GM19239 (cell line): ENCODE data around the gene SOX1.

DNA sequence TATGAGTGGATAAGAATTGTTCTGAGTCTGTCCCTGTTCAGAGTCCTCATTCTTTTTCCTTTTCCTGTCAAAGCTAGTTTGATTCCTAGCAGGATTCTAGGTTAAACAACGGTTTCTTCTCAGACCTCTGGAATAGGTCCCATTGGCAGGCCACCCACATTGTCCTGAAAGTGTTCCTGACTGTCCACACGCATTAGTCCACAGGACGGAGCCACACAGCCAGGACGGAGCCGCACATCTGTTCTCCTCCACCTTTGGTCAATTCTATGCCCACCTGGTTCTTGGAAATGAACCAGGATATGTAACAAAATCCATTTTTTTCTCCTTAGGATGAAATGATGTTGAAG, 46.1 kb downstream of the ANKRD10 start:
- RRBS: no CpG with 5 or more reads among the region's 5 CpGs

DNA sequence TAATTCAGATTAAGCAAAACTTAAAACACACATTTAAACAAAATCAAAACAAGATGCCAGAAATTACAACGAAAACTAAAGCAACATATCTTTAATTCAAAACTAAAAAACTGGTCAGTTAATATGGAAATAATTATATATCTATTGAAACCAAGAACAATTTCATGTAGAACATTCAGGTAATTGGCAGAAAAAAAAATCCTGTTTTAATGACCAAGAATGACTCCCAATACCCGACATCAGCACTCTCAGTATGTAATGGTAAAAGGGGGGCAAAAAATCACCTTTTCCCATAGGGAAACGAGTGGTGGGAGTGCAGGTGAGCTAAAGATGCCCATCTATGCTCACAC, 24.8 kb downstream of the ANKRD10 start:
- RRBS: no CpG with 5 or more reads among the region's 3 CpGs

- RRBS: 96% methylated on average over 2 of the region's 7 CpGs
Measured at GRCh38 chr13:110907918-110908396, 6.9 kb downstream of the ANKRD10 start.

DNA sequence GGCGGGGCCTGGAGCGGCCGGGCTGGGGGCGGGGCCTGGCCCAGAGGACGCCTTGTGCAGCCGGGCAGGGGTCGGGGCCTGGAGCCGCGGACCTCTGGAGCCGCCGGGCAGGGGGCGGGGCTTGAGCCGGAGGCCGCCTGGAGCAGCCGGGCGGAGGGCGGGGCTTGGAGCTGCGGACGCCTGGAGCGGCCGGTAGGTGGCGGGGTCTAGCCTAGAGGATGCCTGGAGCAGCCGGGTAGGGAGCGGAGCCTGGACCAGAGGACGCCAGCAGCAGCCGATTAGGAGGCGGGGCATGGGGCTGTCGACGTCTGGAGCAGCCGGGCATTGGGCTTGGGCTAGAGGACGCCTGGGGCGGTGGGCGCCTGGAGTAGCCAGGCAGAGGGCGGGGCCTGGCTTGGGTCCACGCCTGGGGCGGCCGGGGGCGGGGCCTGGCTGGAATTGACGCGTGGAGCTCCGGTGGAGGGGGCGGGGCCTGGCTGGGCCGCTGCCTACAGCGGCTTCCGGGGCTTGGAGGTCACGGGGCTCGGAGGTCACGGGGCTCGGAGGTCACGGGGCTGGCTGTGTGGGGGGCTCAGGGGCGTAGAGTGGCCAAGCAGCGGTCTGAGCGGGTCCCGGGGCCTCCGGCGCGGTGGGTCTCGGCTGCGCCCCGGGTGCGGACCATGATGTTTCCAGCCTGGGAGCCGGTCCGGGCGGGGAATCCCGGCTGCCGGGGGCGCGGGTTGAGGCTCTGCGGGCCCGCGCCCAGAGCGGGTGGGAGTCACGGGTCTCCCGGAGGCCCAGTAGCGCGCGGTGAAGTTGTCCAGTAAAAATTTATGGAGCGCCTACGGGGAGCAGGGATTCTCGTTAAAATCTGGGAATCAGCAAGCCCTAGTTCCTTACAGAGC, 456 bp upstream of the ANKRD10 start:
- RRBS: 2% methylated on average over 53 of the region's 80 CpGs

DNA sequence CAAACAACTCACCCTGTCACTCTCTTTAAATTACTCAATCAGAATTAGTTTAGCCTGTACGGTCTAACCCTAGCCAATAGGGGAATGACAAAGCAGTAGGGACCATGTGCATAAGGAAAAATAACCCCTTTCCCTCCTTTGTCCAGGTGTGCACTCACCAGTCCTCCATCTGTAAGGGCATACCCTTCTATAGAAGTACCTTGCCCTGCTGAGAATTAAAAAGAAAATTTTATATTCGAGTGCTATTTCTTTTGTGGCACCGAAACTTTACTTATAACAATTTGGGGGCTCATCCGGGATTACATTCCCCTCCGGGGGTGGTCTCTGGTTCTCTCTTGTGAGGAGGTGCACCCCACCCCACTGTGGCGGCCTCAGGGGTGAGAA, 50.7 kb upstream of the ANKRD10 start:
- RRBS: no CpG with 5 or more reads among the region's 6 CpGs

- RRBS: no CpG with 5 or more reads among the region's 17 CpGs
Measured at GRCh38 chr13:111083169-111083747, 31.9 kb upstream of the ARHGEF7 start.

GRCh38 chr13:111114896-111115040, 342 bp upstream of the ARHGEF7 start:
- RRBS: 4% methylated on average over 5 of the region's 10 CpGs

DNA sequence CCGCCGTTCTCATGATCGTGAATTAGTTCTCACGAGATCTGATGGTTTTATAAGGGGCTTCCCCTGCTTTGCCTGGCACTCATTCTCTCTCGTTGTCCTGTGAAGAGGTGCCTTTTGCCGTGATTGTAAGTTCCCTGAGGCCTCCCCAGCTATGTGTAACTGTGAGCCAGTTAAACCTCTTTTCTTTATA, 68.9 kb downstream of the ARHGEF7 start:
- RRBS: no CpG with 5 or more reads among the region's 6 CpGs

GRCh38 chr13:111187683-111188661, 72.9 kb downstream of the ARHGEF7 start:
- RRBS: no CpG with 5 or more reads among the region's 19 CpGs

DNA sequence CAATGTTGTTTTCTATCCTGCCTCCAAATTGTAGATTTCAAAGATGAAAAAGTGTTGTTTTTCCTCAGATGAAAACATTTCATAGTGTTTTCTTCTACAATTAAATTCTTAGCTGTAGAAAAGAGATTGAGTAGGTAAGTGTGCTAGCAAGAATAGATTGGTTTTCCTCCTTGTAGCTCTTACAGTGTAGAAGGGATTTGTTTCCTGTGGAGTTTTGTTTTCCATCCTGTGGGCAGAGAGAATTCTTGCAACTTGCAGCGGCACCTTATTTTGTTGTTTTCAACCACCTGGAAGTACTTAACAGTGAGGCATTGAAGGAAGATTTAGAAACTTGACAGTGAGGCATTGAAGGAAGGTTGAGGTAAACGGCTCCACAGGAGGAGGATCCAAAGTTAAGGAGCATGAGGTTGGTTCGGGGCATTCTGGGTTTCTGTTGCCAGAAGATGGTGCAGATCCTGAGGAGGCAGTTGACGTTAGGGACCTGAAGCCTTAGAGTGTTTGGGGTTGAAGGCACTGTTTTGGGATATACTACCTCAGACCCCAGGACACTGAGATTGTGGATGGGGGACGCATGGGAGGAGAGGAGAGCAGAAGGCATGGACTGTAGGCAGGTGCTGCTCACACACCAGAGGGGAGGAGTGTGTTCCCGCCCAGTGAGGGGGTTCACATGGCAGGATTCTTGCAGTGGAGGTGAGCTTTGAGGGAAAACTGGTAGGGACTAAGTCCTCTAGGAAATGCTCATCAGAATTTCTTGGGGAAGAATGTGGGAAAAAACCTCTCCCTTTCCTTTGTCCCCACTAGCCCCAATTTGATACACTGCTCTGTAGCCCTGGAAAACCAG, 89.1 kb upstream of the TEX29 start:
- RRBS: no CpG with 5 or more reads among the region's 6 CpGs

DNA sequence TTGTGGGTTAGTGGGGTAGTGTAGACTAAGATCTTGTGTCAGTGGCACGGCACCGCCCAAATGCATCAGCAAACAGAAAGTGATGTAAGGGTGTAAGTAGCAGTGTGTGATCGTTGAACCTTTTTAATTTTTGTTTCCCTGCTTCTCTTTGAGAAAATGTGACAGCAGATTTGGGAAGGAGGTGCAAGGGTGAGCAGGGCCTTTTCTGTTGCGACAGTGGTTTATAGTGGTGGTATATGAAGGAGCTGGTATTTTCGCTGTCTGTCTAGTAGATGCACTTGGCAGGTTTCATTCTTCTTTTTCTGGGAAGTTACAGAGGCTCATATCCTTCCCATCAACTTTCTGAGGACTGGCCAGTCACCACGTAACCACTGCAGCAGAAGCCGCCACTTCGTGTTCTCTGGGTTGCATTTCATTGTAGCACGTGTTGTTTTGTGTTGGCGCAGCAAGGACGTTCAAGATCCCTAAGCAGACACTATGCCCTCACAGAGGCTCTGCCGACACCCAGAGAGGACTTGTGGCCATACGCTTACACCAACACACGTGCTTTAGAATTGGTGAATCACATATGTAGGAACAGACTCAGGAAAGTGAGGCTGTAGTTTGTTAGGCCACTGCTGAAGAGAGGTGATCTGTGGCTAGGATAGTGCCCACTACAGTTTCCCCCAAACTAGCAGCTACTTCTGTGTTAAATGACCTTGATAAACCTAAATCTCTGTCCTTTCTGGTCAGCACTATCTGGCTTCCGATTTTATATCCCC, 42.2 kb upstream of the TEX29 start:
- RRBS: no CpG with 5 or more reads among the region's 15 CpGs

GRCh38 chr13:111281631-111282239, 38.7 kb upstream of the TEX29 start:
- RRBS: no CpG with 5 or more reads among the region's 9 CpGs

- RRBS: no CpG with 5 or more reads among the region's 28 CpGs
Measured at GRCh38 chr13:111282943-111283433, 37.5 kb upstream of the TEX29 start.

GRCh38 chr13:112066113-112067341, at the start of gene SOX1:
TSS of gene SOX1 (plus strand) at chr13:112067149.
- RRBS: 20% methylated on average over 26 of the region's 127 CpGs

DNA sequence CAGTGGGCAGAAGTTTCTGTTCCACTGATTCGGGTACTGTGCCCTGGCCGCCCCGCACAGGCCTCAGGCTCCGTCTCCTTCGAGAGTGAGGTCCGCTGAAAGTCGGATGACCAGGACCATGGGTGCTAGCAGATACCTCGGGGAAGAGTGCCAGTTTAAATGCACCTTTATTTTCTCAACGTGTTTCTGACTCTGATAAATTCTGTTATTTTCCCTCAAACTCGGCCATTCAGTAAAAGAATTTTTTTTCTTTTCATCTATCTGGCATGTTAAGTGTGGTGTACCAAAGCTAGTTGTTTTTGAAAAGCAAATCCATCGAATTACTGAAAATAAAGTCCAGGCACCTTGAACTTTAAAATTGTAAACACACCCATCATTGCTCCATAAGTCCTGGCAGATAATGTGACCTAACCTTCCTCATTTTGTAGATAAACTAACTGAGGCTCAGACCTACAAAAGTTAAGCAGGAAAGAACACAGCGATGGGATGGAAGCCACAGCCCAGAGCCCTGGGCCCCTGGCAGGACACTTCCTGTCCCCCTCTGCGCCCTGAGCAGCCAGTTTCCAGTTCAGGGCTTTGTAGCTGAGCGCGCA, 126.8 kb downstream of the SOX1 start:
- RRBS: no CpG with 5 or more reads among the region's 15 CpGs

DNA sequence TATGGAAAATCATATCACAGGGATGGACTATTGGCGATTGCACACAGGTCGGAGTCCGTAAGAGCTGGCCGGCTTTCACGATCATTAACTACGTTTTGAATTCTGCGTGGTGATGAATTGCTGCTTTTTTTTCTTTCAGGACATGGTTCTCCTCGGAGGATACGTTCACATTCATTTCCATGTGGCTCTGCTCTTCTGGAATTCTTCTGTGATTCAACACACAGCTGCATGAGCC, 148.0 kb upstream of the SPACA7 start:
- RRBS: no CpG with 5 or more reads among the region's 9 CpGs

DNA sequence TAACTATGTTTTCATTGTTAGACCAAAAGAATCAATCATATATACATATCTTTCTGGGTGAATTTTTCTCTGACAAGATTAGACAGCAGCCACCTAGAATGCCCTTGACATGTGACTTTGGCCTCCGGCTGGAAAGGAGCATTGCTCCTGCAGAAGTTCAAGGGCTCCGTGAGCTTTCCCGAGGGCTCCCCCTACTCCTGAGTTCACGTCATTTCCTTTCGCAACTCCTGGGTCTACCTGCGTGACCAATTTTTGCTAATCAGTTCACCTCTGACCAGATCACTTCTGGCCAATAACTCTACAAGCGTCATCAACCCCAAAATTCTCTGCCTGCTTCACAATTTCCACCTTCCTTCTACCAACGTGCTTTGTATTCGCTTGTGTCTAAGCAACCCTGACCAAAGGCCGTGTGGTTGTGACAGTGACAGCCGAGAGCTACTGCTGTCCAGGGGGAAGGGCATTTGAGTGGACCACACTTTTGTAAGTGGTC, 146.1 kb upstream of the SPACA7 start:
- RRBS: no CpG with 5 or more reads among the region's 11 CpGs

DNA sequence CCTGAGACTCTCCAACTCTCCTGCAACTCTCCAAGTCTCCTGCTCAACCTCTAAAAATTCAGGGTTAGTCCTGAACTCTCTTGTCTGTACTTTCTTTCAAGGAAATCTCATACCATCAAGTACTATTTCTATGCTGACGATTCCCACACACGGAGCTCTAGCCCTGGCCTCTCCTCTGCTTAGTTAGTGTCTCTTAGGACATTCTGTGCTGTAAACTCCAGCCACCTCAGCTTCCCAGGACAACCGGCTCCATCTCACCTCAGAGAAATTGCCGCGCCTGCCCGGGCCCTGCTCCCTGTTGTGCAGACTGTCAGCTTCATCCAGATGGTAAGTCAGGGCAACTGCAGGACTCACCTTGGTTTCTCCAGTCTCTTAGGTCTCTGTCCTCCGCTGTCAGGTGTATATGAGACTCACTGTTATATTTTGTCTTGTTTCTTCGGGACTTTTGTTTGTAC, 98.7 kb downstream of the SPACA7 start:
- RRBS: no CpG with 5 or more reads among the region's 8 CpGs

- RRBS: no CpG with 5 or more reads among the region's 13 CpGs
Measured at GRCh38 chr13:112516087-112516844, 71.7 kb downstream of the TUBGCP3 start.

- RRBS: no CpG with 5 or more reads among the region's 11 CpGs
Measured at GRCh38 chr13:112760956-112761239, 71.1 kb downstream of the ATP11A start.